ENCODE data around the gene TTC39A.

DNA sequence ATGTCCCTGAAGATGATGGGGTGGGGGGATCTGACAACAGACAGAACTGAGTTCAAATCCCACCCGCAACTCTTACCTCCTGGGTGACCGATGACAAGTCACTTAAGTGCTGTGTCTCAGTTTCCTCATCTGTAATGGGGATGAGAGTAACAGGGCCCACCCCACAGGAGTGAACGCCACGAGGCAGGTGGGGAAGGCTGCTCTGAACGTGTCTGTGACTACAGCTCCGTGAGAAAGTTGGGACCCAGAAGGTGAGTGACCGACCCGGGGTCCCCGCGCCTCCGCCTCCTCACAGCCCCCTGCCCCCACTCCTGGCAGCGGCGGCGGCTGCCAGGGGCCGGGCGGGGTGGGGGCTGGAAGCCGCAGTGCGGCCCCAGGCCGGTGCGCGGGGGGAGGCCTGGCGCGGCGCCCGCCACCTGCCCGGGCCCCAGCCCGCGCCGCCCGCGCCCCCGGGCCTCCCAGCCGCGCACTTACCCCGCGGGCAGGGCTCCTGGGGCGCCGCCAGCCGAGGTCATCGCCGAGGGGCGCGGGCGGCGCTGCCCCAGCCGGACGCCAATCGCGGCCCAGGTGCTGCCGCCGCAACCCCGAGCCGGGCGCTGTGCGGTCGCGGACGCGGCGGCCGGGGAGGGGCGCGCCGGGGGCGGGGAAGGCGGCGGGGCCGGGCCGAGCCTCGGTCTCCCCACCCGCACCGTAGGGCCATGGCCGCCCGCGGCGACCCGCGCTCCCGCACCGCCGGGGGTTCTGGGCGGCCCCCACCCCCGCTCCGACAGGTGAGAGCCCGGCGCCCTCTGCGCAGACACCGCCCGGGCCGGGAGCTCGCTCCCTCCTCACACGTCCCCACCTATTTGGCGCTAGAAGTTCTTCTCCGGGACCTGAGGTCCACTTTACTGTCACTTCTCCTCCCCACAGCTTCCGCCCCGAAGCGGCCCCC is at the start of gene TTC39A:
TSS of gene TTC39A (minus strand) at position 600 of the 931 bp plus-strand sequence.
- PRO-cap: bidirectional peak, plus-strand start at position 646 of the sequence, minus-strand start at position 598 of the sequence
- RAMPAGE, long total RNA, 4 experiments: start-site peak on the minus strand in 2 of 4 experiments, centred at positions 356 to 543 of the sequence, 13 to 17 reads per replicate

DNA sequence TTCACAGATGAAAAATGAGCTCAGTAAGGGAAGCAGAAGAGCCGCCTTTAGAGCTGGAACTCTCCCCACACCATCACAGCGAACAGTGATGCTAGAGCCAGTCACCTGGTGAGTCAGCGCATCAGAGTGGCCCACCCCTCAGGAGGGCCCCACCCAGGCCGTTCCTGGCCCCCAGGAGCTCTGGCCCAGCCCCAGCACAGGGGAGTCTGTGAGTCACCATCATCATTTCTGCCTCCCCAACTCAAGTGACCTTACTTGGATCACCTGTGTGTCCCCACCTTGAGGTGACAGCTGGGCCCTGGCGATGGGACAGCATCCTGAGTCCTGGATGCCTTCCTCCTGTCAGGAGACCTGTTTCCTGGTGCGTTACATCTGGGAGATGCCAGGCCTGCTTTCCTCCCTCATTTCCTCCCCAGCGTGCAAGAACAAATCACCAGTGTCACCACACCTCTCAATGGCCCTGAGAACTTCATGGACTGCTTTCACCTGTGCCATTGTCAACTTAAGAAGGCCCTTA is 4.4 kb upstream of the TTC39A start:
- PRO-cap: no peak
- RAMPAGE, long total RNA, 4 experiments: no peak in any of the 4 experiments

DNA sequence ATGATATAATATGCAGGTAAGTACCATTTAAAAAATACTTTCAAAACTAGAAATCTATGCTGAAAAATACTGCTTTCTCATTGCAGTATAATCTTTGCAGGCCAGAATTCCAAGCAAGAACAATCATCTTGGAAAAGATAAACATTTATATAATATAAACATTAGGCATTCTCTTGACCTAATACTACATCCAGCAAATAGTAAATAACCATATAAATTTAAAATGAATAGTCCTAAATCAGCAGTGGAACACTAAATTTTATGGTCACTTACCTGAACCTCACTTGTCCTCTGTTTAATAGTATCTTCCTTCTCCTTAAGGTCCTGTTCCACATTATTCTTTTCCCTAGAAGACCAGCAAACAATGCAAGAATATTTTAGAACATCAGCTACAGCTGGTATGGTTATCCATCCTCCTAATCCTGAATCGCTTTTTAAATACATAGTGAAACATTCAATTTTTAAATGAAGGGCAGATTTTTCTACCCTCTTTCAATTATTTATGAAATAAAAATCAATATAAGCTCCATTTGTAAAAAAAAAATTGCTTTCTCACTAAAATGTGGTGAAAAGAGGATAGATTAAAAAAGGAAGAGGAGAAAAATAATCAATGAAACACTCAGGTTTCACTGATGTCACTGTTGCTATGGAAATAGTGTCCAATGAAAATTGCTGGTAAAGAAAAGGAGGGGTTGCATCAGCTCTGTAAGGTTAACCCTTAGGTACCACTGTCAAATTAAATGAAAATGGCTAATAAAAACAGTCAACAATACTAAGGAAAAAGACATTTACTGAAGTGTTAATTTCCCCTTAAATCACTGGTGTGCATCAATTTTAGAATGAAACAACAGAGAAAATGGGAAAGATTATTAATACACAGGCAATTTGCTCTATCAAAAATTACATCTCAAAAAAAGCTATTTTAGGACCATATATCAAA is 91.4 kb upstream of the TTC39A start:
- PRO-cap: no peak
- RAMPAGE, long total RNA, 4 experiments: start-site peak on the minus strand in 1 of 4 experiments, centred at position 344 of the sequence, 21 reads per replicate

GRCh38 chr1:51499429-51500087 is 19.5 kb downstream of the EPS15 start:
- PRO-cap: no peak
- RAMPAGE, long total RNA, 4 experiments: no peak in any of the 4 experiments

- PRO-cap: no peak
- RAMPAGE, long total RNA, 4 experiments: no peak in any of the 4 experiments
Observed at GRCh38 chr1:51512097-51512564, 6.9 kb downstream of the EPS15 start.

DNA sequence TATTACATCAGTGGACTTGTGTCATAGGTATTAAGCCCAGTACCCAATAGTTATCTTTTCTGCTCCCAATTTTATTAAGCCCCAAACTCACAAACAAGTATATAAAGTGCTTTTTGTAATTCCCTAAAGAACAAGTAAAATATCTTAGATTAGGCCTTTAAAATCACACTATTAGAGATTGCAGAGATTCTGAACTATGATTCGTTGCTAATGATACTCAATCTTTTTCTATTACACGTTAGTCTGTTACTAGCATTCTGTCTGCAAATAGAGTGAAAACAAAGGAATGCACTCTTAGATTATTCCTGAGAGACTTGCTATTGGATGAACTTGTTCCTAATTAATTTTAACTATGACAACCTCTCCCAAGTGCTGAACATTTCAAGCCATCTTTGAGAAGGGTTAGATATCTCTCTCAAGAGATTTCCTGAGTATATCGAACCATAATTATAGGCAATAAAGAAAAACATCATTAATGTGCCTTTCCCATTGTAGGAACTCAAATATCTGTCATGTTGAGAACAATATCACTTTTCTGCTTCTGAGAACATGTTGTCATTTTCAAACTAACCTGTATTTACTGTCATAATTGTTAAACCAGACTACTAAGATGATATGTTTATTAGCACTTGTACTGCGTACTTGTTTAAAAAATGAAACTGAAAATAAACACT is 4.5 kb downstream of the EPS15 start:
- PRO-cap: no peak
- RAMPAGE, long total RNA, 4 experiments: no peak in any of the 4 experiments

- PRO-cap: no peak
- RAMPAGE, long total RNA, 4 experiments: no peak in any of the 4 experiments
Observed at GRCh38 chr1:51534279-51534703, 15.2 kb upstream of the EPS15 start.

DNA sequence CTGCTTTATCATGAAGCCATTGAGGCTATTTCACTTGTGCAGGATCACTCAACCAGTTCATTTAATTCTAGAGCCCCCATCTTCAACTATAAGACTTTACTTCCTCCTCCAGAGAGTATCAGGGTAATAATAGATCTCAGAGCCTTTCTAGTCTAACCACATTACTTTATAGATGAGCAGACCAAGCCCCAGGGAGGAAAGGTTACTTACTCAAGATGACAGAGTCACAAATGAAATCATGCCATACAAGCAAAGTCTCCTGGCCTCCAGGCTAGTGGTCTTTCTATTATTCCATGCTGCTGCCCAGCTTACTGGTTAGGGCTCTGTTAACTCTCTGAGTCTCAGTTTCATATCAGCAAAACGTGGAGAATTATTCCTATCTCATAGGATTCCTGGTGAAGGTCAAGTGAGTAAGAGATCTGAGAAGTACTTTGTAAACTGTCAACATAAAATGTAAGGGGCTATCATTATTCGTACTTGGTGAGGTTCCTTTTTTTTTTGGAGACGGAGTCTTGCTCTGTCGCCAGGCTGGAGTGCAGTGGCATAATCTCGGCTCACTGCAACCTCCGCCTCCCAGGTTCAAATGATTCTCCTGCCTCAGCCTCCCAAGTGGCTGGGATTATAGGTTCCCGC is 46.4 kb upstream of the OSBPL9 start:
- PRO-cap: no peak
- RAMPAGE, long total RNA, 4 experiments: no peak in any of the 4 experiments

- PRO-cap: no peak
- RAMPAGE, long total RNA, 4 experiments: no peak in any of the 4 experiments
Observed at GRCh38 chr1:51672670-51673489, 56.0 kb downstream of the OSBPL9 start.

- PRO-cap: no peak
- RAMPAGE, long total RNA, 4 experiments: no peak in any of the 4 experiments
Observed at GRCh38 chr1:51879344-51879797, 844 bp upstream of the NRDC start.

- PRO-cap: unidirectional peak, minus-strand start at chr1:52142524; unidirectional peak, minus-strand start at chr1:52142938
- RAMPAGE, long total RNA, 4 experiments: no peak in any of the 4 experiments
Observed at GRCh38 chr1:52142327-52143316, 733 bp downstream of the ZFYVE9 start.

GRCh38 chr1:52365053-52365316 is 1.0 kb downstream of the CC2D1B start:
- PRO-cap: no peak
- RAMPAGE, long total RNA, 4 experiments: no peak in any of the 4 experiments

- PRO-cap: bidirectional peak, plus-strand start at chr1:52368559, minus-strand start at chr1:52368508
- RAMPAGE, long total RNA, 4 experiments: no peak in any of the 4 experiments
Observed at GRCh38 chr1:52368310-52368714, 2.3 kb upstream of the CC2D1B start.

- PRO-cap: unidirectional peak, minus-strand start at chr1:52403756
- RAMPAGE, long total RNA, 4 experiments: no peak in any of the 4 experiments
Observed at GRCh38 chr1:52403482-52404269, 547 bp downstream of the ORC1 start.

- PRO-cap: no peak
- RAMPAGE, long total RNA, 4 experiments: no peak in any of the 4 experiments
Observed at GRCh38 chr1:52409168-52409607, 4.8 kb downstream of the PRPF38A start.

GRCh38 chr1:52413502-52414129 is 9.2 kb downstream of the PRPF38A start:
- PRO-cap: unidirectional peak, plus-strand start at chr1:52413866; unidirectional peak, plus-strand start at chr1:52413912
- RAMPAGE, long total RNA, 4 experiments: no peak in any of the 4 experiments

- PRO-cap: no peak
- RAMPAGE, long total RNA, 4 experiments: no peak in any of the 4 experiments
Observed at GRCh38 chr1:52550512-52550843, 2.4 kb downstream of the TUT4 start.

GRCh38 chr1:52601719-52602186 is 418 bp upstream of the GPX7 start:
- PRO-cap: no peak
- RAMPAGE, long total RNA, 4 experiments: no peak in any of the 4 experiments

- PRO-cap: no peak
- RAMPAGE, long total RNA, 4 experiments: no peak in any of the 4 experiments
Observed at GRCh38 chr1:52813237-52814167, 29.1 kb upstream of the ZYG11A start.

- PRO-cap: no peak
- RAMPAGE, long total RNA, 4 experiments: start-site peak on the minus strand in 1 of 4 experiments, at chr1:52917254-52917266 at its widest, 8 reads per replicate
Observed at GRCh38 chr1:52917011-52917649, 4.4 kb downstream of the ECHDC2 start.